ENCODE measurements around a stretch of chr1.

- CAGE, long polyA plus RNA, result no peak
- RRBS, result 2% methylated on average over 14 of the region's 64 CpGs
Measured at GRCh38 chr1:203327259-203328301, 22.3 kb downstream of the BTG2 start.

DNA sequence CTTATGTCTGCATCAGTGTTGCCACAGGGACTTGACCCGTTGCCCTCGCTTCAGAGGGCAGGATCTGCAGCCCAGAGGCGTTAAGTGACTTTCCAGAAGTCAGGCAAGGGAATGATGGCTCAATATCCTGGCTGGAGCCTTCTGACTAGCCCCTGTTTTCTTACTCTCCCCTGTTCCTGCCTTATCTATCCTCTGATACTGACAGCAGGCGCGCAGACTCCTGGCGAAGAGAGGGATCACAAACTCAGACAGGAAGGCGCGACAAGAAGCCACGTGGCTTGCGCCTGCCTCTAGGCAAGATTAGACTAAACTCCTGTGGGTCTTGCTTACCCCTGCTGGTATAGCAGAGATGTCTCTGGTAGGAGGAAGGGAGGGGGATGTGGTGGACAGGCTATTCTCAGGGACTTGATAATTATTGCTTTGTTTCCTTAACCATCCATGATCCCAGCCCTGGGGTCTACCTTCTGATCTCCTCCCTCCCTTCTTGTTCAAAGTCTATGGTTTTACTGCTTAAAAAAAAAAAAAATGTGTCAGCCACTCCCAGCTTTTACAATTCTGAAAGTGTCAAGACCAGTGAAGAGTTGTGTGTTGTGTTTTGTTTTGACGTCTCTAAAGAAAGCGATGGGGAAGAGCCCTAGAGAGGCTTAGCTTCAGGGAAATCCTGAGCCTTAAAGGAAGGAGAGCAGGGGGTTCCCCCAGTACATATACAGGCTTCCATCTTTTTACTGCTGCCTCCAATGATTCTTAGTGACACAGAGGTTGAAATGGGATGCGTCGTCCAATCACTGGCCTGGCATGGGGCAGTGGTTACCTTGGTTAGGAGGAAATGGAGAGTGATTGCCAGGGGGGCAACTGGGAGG, 13.7 kb upstream of the FMOD start:
- CAGE, long polyA plus RNA, result no peak
- RRBS, result no CpG with 5 or more reads among the region's 14 CpGs

- CAGE, long polyA plus RNA, result no peak
- RRBS, result no CpG with 5 or more reads among the region's 5 CpGs
Measured at GRCh38 chr1:203374013-203374598, 23.2 kb upstream of the FMOD start.

GRCh38 chr1:203476853-203477368, 1.3 kb downstream of the PRELP start:
- CAGE, long polyA plus RNA, result no peak
- RRBS, result no CpG with 5 or more reads among the region's 7 CpGs

DNA sequence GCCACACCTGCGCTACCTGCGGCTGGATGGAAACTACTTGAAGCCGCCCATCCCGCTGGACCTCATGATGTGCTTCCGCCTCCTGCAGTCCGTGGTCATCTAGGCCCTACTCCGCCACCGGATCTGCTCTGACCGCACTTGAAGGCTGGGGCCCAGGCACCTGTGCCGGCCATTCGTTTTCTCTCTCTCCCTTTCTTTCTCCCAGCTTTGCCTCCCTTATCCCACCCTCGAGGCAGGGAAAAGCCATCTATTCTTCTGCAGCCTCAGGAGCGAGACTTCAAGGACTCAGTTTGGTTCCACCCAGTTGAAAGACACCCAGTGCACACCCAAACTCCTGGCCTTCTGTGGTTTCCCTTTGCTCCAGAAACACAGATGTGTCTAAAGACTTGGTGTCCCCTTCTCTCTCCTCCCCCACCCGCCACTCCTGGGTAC, 7.2 kb upstream of the OPTC start:
- CAGE, long polyA plus RNA, result no peak
- RRBS, result 100% methylated on average over 3 of the region's 14 CpGs

GRCh38 chr1:203536744-203537482, 43.0 kb downstream of the OPTC start:
- CAGE, long polyA plus RNA, result no peak
- RRBS, result 47% methylated on average over 2 of the region's 5 CpGs

GRCh38 chr1:203537850-203538599, 44.1 kb downstream of the OPTC start:
- CAGE, long polyA plus RNA, result no peak
- RRBS, result no CpG with 5 or more reads among the region's 6 CpGs

GRCh38 chr1:203630393-203631347, 4.0 kb downstream of the ATP2B4 start:
- CAGE, long polyA plus RNA, result no peak
- RRBS, result no CpG with 5 or more reads among the region's 3 CpGs

DNA sequence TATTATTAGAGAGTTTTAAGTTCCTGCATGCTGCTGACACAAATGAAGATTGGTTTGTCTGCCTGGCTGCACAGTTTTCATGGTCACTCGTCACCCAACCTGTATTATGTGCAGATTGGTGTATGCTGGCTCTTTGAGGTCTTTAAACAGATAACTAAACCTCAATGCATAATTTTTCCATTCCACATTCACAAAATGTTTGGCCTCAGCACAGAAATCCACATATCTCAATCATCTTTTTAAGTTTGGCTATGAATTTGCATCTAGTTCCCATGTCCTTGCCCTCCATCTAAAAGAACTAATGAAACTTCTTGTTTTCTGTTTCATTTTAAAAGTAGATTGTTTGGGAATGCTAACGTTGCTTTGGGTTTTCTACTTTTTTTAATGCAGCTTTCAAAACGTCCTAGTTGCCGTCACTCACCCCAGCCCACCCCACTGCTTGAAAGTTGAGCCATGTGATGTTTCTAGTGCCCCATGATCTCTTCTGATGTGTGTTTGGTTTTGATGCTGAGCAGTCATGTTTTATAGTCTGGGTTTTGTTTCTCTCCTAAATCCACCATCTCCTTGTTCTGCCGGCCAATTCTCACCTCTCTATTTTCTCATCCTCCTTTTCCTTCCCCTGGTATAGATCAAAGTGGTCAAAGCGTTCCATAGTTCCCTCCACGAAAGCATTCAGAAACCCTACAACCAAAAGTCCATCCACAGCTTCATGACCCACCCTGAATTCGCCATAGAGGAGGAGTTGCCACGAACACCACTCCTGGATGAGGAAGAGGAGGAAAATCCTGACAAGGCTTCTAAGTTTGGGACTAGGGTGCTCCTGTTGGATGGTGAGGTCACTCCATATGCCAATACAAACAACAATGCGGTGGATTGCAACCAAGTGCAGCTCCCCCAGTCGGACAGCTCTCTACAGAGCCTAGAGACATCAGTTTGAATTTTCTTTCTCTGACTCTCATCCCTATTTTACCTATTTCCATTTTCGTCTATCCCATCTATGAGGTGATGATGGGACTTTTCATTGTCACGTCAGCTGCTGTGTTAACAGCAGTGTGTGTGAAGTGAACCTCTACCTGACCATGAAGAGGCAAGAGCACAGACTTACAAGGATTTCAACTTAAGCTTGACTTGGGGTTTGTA, 25.7 kb upstream of the LAX1 start:
- CAGE, long polyA plus RNA, result no peak
- RRBS, result no CpG with 5 or more reads among the region's 13 CpGs

- CAGE, long polyA plus RNA, result no peak
- RRBS, result no CpG with 5 or more reads among the region's 5 CpGs
Measured at GRCh38 chr1:203865410-203865728, 4.0 kb downstream of the SNRPE start.

GRCh38 chr1:204285690-204286399, 72.1 kb upstream of the GOLT1A start:
- CAGE, long polyA plus RNA, result no peak
- RRBS, result no CpG with 5 or more reads among the region's 5 CpGs

DNA sequence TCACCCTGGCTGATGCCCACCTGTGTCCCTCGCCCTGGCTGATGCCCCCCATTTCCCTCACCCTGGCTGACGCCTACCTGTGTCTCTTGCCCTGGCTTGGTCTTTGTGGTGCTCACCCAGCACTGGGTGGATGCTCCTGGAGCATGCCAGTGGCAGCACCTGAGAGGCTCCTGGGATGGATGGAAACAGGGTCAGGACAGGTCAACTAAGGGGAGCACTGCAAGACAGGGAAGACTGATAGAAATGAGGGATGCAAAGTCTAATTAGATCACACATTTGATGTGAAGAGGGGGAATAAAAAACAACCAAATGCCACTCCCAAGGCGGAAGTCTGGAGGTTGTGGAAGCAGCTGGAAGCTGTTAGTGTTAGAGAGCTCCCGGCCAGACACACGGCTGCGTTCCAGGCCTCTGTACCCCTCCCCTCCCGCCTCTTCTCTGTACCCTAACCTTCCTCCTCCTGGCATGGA, 67.2 kb downstream of the PLEKHA6 start:
- CAGE, long polyA plus RNA, result no peak
- RRBS, result no CpG with 5 or more reads among the region's 7 CpGs

DNA sequence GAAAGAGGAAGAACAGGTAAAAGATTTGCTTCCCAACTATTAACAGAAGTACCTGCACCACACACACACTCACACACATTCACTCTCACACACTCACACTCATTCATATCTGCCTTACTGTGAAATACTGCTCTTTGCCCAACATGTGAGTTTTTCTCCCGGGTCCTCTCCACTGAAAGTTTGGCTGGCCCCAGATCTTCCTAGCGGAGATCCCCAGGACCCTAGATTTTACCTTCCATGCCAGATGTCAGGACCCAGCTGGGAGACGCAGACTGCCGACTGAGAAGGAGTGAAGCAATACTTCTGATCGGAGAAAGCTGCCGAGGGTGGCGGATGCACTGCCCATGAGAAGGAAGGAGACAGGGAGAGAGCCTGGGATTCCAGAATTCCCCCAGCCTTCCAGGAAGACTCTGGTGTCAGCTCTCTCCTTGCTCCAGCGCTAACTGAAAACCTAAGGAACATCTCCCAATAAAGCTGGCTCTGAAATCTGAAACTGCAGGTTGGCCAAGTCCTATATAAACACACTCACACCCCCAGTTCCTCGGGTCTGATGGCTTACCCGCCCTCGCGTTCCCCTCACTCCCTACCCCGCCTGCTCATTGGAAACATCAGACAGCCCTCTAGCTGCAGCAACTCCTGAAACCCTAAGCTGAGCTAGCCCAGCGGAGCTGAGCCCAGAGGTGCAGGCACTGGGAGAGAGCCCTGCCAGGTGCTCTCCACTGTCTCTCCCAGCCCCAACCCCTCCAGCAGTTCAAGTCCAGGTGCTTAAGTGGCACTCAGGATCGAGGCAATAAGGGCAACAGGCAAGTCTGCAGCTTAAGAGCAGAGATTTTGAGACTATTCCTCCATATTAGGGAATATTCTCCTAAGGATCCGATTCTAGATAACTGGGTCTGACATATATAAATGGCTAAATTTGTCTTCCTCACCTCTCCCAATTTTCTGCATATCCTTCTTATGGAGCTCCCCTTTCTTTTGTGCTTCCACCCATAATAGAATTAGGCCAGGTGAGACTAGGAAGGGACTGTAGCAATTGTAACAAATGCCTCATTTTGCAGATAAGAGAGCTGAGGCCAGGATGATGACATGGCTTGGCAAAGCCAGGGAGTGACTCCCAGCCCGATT, 52.3 kb downstream of the PLEKHA6 start:
- CAGE, long polyA plus RNA, result no peak
- RRBS, result no CpG with 5 or more reads among the region's 17 CpGs

DNA sequence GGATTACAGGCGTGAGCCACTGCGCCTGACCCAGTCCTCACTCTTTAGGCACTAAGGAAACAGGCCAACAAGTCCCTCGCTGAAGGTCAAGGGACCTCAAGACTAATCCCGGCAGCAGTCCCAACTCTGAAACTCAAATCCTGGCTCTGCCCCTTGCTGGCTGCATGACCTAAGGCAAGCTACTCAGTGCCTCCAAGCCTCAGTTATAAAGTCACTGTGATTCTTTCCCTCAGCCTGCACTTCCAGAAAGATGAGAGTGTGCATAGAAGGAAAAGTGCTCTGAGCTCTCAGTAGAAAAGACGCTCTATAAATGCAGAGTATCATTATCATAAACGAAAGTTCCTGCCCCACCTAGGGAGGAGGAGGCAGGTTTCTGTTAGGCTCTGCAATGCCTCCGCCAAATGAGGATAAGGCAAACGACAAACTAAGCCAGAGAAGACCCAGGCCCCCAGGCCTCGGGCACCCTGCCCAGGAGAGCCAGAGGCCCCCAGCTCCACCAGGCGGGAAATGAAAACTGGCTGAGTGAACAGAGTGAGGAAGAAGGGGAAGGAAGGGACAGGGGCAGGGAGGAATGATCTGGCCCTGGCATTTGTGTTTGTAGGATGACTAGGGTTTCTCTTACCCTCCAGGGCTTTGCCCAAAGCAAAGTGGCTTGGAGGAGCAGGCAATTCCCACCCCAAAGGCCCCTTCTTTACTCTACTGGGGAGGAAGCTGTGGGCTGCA, 26.9 kb downstream of the PLEKHA6 start:
- CAGE, long polyA plus RNA, result no peak
- RRBS, result no CpG with 5 or more reads among the region's 10 CpGs

DNA sequence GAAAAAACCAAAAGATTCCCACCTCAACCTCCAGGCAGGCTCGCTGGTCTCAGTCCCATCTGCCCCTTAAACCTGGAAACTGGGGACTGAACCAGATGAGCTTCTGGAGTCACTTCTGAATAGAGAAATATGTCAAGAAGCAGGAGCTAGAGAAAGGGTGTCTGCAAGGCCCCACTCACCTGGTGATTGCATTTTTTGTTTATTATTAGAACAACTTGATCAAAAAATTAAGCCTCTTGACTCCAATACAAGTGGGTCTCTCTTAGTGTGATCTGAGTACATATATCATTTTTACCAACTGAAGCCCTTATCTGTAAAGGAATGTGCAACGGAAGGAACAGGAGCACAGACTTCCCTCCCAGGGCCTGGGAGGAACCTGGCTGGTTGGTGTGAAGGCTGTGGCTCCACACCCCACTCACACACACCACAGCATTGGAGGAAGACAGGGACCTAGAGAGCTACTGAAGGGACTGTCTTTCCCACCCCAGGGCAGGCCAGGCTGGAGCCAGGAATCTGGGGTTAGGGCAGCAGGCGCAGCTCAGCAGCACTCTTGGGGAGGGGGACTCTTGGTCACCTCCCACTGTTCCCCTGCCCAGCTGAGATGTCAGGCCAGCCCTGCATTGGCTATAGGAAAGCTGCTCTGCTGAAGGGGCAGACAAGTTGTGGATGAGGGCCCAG, 1.4 kb upstream of the PLEKHA6 start:
- CAGE, long polyA plus RNA, result no peak
- RRBS, result no CpG with 5 or more reads among the region's 3 CpGs

DNA sequence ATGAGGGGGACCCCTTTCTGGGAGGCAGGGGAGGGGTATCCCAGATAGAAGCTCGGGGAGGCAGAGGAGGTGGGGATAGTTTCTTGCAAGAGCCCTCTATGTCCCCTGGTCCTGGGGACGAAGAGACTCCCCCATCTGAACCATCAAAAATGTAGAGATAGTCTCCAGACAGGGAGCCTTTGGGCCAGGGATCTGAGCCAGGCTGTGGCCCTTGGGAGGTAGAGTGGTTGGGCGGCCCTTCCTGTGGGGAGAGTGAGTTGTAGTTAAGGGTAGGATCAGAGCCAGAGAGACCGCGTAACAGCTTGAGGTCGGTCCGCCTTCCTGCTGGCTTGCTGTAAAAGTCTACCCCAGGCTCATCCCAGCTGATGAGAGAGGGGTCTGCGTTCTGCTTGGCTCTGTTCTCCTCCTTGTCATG, 25.3 kb downstream of the PIK3C2B start:
- CAGE, long polyA plus RNA, result no peak
- RRBS, result no CpG with 5 or more reads among the region's 8 CpGs

GRCh38 chr1:204474523-204475617, 19.7 kb downstream of the PIK3C2B start:
- CAGE, long polyA plus RNA, result no peak
- RRBS, result no CpG with 5 or more reads among the region's 4 CpGs

GRCh38 chr1:204506977-204507385, 9.2 kb upstream of the MDM4 start:
- CAGE, long polyA plus RNA, result no peak
- RRBS, result no CpG with 5 or more reads among the region's 14 CpGs

DNA sequence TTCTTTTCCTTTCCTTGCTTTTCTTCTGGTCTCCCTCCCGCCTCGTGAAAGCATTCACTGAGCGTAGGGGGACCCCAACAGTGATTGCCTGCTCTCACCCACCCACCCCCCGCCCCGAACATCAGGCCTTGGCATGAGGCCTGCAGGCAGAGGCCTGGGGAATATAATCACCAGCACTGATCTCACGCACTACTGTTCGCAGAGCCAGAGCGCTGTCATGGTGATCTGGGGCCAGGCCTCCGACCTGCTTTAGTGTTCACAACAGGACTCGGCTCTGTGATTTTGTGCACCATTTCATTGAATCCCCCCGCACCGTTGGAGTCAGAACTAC, 47.6 kb downstream of the LRRN2 start:
- CAGE, long polyA plus RNA, result no peak
- RRBS, result no CpG with 5 or more reads among the region's 12 CpGs

GRCh38 chr1:204714700-204715358, 29.3 kb upstream of the LRRN2 start:
- CAGE, long polyA plus RNA, result no peak
- RRBS, result no CpG with 5 or more reads among the region's 13 CpGs

Measured in AG04450 (cell line).